ENCODE data around the genes OR4S1, OR8H3, OR9G1, OR5AK2, PRG2 and TIMM10.

GRCh38 chr11:48035014-48035769 lies 54.8 kb downstream of the PTPRJ start:
- RRBS, 2 experiments: no CpG with 5 or more reads among the region's 12 CpGs

DNA sequence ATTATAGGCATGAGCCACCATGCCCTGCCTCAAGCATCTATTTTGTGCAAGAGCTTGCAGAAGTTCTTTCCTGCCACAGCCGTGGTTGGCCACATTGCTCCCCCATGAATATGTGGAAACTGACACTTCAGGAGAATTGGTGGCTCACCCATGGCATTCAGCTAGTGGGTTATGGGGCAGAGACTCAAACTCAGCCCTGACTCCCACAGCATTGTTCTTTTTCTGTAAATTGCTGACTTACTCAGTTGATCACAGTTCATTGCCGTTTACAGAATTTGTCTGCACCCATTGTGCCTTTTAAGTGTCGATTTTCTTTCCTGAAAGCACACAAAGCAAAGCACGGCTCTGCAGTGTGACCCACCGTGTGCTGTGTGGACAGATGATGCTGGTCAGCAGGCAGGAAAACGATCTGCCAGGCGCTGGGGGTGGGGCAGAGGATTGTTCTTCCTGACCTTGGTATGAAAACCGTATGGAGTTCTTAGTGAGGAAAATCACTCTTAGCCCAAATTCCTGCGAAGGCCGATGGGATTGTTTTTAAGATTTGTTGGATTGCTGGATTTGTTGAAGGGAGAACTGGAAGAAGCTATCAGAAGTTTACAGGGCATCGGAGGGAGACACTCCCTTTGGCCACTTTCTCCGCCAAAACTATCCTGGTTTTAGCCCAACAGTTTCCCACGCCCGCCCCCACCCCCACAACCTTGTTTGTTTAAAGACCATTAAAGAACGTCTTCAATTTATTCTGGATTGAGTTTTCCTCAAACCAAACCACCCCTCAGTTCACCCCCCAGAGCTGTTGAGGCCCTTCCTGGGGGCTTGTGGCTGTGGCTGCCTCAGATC lies 115.7 kb downstream of the PTPRJ start:
- RRBS, 2 experiments: no CpG with 5 or more reads among the region's 15 CpGs

- RRBS, 2 experiments: no CpG with 5 or more reads among the region's 14 CpGs
Observed at GRCh38 chr11:48135857-48136393, 80.7 kb upstream of the OR4B1 start.

GRCh38 chr11:48306056-48306435 lies at the start of gene OR4S1:
Gene OR4S1, plus strand, starts transcription at chr11:48306223.
- RRBS, 2 experiments: no CpG with 5 or more reads among the region's 1 CpG

GRCh38 chr11:56122178-56122520 lies at the start of gene OR8H3:
Gene OR8H3, plus strand, starts transcription at chr11:56122373.
- RRBS, 2 experiments: no CpG with 5 or more reads among the region's 6 CpGs

GRCh38 chr11:56698678-56699328 lies at the start of gene OR9G1:
Gene OR9G1, plus strand, starts transcription at chr11:56699095.
- RRBS, 2 experiments: no CpG with 5 or more reads among the region's 5 CpGs

GRCh38 chr11:56988727-56989195 lies at the start of gene OR5AK2:
Gene OR5AK2, plus strand, starts transcription at chr11:56988914.
- RRBS, 2 experiments: no CpG with 5 or more reads among the region's 1 CpG

DNA sequence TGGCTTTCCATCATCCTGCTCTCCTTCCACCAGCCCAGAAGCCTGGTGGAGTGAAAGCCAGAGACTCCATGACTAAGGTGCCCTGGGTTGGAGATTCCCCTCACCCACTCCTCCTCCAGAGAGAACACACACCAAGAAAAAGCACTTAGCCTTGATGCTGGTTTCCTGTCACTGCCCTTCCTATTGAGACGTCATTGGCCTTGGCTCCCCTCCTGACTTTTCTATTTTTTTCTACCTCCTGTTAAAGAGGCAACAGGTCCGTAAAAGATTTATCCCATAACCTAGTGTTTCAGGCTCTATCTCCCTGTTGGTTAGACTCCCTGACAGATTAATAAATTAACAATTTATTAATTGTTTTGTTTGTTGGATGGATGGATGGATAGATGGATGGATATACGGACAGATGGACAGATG lies 38.6 kb upstream of the APLNR start:
- RRBS, 2 experiments: no CpG with 5 or more reads among the region's 3 CpGs

DNA sequence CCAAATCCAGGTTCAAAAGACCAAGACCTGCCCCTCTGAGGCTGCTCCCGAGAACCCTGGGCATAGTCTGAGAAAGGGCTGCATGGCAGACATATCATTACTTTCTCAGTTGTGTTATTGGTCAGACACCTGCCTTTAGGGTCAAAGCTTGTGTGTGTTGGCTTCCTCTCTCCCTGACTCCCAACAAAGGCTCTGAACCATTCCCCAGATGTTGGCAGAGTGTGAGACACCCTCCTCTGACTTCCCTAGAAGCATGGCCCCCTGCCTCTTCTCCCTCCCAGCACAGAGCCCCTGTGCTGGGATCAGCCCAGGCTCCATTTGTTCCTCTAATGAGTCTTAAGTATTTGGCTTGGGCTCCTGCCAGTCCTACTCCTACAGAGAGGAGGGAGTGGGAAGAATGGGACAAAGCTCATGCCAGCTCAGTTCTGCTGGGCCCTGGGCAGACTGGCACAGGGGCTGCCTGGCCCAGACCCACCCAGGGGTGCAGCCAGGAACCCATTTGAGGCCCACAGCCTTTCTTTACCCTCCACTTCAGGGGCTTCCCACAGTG lies 30.2 kb downstream of the TNKS1BP1 start:
- RRBS, 2 experiments: no CpG with 5 or more reads among the region's 1 CpG

GRCh38 chr11:57305280-57305877 lies 19.4 kb downstream of the TNKS1BP1 start:
- RRBS, 2 experiments: no CpG with 5 or more reads among the region's 11 CpGs

DNA sequence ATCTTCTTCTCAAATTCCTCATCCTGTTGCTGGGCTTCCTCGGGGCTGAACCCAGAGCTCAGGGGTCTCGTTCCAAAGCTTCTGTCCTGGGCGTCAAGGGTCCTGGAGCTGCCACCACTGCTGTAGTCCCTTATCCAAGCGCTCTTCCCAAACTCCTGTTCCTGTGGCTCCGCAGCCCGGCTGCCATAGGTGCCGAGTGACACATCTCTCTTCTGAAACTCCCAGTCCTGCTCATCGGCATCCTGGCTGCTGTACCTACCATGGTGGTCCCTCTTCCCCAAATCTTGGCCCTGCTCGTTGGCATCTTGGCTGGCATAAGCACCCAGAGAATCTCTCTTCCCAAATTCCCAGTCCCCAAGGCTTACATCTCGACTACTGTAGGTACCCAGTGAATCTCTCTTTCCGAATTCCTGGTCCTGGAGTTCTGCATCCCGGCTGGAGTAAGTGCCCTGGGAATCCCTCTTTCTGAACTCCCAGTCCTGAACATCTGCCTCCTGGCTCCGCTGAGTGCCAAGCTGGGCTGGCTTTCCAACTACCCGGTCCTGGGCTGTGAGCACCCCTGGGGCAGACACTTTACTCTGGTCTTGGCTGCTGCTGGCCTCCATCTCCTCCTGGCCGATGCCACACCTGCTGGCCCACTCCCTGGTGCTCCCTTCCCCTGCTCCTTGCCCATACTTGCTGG lies 14.9 kb downstream of the TNKS1BP1 start:
- RRBS, 2 experiments: 80 to 83% methylated on average over 1 to 2 of the region's 15 CpGs

GRCh38 chr11:57330071-57330715 lies 5.4 kb upstream of the TNKS1BP1 start:
- RRBS, 2 experiments: 96% methylated on average over 6 of the region's 12 CpGs

DNA sequence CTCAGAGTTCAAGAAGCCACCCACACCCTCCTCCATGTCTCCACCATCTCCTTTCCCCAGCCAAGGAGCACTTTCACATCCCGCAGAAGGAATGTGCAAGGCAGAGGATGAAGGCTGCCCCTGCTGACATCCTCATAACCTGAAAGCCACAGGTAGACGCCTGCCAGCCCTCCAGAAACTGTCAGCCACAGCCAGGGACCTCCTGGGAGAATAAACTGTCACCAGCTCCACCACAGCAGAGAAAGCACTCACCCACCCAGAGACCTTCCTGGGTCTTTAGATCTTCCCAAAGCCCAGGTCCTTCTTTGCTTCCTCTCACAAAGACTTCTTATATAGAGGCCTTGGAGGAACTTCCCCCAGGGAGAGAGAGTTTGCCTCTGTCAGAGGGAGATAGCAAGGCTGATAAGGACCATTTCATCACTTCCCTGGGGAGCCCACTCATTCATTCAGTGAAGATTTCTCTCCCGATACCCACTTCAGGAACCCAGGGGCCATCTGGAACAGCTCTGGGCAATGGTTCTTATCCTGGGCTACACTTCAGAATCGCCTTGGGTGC lies at the start of gene PRG2:
PRG2 (minus strand) TSS at position 307 of the 556 bp plus-strand sequence.
- RRBS, 2 experiments: no CpG with 5 or more reads among the region's 4 CpGs

GRCh38 chr11:57406836-57407754 lies 16.6 kb upstream of the PRG2 start:
- RRBS, 2 experiments: no CpG with 5 or more reads among the region's 8 CpGs

DNA sequence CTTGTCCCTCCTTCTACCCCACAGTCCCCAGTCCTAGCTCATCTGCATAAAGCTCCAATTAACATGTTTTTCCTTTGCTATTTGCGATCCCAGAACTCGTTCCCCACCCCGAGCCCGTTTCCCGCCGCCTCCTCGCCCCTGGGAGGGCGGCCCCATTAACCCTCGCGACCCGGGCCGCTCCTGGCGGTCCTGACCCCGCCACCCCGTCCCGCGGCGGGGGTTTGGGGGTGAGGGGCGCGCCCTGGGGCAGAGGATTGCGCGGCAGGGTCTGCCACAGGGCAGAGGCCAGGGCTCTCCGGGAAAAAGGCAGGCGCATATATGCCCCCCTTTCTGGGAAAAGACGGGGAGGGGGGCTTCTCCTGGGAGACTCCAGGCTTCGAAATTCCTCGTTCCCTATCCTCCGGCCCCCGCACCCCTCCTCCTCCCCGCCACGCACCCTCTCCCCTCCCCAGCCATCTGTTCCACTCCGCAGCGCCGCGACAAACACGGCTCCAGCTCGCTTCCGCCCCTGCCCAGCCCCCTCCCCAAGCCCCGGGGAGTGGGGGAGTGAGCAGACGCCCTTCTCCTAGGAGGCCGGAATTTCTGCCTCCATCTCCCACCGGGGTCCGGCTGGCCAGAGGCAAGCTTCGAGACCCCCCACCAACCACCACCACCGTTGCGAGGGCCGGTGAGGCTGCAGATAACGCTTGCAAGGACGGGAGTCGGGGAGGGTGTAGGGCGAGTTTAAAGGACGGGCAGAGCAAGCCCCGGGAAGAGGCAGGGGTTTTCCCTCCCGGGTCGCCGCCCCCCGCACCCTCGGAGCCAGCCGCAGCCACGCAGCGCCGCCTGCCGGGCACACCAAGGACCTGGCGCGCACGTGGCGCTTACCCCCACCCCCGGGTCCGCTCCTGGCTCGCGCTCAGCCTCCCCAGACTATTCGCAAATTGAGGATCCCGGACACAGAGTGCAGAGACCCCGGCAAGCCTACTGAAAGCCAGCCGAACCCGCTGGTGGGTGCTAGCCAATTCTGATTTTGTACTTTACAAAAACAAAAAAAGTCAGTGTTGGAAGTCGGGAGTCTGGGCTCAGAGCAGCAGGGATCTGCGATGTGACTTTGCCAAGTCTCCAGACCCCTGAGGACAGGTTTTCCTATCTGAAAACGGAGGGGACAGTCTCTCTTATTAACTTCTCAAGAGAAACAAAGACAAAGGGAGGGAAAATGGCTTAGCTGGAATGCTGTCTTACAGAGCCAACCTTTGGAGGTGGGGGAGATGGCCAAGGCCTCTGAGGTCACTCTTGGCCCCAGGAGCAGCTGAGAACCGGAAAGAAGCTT lies 22.5 kb downstream of the RTN4RL2 start:
- RRBS, 2 experiments: 44 to 45% methylated on average over 37 of the region's 80 CpGs

DNA sequence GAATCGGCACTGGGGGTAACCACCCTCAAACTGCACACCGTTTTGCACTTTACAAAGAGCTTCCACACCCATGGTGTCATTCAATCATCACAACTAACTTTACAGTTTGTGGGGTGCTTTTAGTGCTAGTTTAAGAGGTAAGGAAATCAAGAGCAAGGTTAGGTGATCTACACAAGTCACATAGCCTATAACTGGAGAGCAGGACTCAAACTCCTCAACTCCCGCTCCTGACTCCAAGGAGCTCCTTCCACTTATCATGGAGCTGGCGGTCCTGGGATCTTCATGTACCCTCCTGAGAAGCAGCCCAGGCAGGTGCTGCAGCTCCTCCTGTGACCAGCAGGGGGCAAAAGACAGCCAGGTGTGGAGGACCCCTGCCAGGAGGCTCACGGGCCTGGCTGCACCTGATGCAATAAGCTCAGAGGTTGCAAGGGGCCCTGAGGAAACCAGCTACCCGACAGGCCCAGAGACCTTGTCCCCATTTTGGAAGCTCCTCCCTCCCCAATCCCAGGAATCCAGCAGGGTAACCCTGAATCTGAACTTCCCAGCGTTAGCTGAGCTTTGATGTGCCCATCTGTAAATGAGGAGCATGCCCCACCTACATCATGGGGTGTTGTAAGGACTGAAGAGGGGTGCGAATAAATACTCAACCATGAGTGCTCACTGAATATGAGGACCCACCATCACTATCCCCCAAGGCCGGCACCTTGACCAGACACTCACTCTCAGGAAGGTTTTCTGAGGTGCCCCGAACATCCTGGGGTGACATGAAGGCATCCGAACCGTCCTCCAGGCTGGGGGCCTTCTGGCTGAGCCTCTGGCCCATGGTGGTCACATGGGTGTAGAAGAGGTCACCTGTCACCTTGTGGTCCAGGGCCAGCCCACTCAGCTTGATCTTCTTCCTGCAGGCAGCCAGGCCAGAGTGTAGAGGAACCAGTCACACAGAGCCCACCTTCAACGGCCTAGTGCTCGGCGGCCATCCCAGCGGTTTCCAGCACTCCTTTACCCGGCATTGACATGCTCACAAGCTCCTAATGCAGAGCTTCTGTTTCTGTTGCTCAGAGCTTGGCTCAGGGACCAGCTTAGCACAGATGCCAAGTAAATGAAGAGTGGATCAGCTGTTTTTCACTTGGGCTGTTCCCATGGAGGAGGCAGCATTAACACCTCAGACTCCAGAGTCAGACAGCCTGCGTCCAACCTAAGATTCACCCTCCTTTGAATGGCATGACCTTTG lies 21.8 kb downstream of the SLC43A1 start:
- RRBS, 2 experiments: no CpG with 5 or more reads among the region's 18 CpGs

- RRBS, 2 experiments: no CpG with 5 or more reads among the region's 16 CpGs
Observed at GRCh38 chr11:57497252-57498210, 18.0 kb downstream of the SLC43A1 start.

- RRBS, 2 experiments: under 1 to 14% methylated on average over 2 to 5 of the region's 53 CpGs
Observed at GRCh38 chr11:57530564-57531903, at the start of gene TIMM10. Gene TIMM10, minus strand, starts transcription at chr11:57530754.

GRCh38 chr11:57615298-57615740 lies 17.8 kb downstream of the SERPING1 start:
- RRBS, 2 experiments: no CpG with 5 or more reads among the region's 2 CpGs

Data from Panc1 (cell line).